Measurements from ENCODE around the gene ZNF692.

DNA sequence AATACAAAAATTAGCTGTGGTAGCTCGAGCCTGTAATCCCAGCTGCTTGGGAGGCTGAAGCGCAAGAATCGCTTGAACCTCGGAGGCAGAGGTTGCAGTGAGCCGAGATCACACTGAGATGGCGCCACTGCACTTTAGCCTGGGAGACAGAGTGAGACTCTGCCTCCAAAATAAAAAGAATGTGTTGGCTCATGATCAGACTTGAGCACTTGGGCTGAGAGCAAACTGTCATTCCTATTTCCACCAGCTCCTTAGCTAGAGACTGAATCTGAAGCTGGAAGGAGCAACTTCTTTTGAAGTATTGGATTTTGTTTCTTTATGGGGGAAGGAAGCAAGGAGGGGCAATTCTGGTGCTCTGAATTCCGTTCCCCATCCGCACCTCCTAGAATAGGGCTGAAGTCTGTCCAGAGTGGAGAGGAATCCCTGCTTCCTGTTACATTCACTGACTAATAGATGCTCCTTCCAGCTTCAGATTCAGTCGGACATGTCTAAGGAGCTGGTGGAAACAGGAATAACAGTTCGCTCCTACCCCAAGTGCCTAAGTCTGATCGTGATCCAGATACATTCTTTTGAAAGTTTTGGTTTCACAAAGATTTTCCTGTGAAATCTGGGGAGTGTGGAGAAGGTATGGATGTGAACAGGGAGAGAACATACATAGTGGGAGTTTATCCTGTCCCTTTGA lies 3.9 kb downstream of the ZNF672 start:
- PRO-cap, result no peak

DNA sequence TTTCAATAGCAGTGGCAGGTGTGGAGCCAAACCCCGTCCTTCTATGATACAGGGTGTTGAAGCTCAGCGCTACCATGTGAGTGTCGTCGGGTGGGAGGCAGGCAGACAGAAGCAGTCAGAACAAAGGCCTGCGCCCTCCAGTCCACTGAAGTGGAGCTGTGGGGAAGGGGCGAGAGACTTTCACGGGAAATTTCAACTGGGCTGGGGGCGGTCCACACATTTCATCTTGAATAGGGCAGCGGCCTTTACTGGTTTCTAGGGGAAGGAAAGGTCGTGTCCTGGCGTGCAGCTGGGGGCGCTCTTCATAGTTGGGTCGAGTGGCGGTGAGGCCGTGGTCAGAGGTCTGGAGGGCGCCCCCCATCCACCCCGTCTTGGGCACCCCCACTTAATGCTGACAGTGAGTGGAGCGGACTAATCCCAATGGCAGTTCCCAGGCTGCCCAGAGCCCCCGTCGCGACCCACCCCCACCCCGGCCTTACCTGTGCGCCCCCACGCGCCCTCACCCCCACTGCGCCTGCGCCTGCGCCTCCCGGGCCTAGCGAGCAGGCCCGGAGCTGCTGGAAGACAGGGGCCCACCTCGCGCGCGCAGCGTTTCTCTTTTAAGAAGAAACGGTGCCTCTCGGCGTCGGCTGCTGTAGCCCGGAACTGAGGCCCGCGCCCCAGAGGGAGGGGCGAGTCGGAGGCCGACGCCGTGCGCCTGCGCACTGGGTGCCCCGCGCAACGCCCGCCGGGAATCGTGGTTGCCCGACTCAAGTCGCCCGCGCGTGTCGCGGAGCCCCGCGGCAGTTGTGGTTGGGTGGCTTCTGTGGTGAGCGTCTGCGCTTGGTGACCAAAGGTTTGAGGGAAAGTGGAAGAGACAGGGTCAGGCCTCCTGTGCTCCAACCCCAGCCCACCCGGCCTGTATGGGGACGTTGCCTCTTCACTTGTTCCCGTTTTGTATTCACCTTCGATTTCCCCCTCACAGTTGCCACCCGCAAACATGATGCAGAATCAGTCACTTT lies at the start of gene ZNF692:
Gene ZNF692 (minus strand): TSS at position 647 of the 1,001 bp plus-strand sequence.
- PRO-cap, result bidirectional peak, plus-strand start at position 311 of the sequence, minus-strand start at position 146 of the sequence; bidirectional peak, plus-strand start at position 739 of the sequence, minus-strand start at position 510 of the sequence